ENCODE measurements around the genes ZNF728, ZNF91, ZNF681 and PLEKHF1.

- PRO-cap, result no peak
Observed at GRCh38 chr19:21506355-21506713, 932 bp downstream of the ZNF429 start.

DNA sequence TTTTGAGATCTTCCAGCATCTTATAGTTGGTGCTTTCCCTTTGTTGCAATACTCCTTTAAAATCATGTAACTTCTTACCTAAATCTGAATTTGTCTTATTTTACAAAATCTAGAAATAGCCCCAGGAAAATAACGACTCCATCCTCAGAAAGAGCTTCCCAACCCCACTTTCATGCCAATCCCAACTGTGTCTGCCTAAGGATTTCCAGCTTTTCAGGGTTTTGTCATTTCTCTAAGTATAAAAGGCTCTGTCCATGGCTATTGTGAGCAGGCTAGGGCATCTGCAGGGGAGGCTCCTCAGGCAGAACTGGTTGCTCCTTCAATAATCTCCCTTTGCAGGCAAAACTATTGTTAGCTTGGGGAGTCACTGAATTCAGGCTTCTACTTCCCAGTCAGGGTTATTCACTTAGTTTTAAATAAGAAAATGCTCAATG is 95.4 kb downstream of the ZNF429 start:
- PRO-cap, result no peak

DNA sequence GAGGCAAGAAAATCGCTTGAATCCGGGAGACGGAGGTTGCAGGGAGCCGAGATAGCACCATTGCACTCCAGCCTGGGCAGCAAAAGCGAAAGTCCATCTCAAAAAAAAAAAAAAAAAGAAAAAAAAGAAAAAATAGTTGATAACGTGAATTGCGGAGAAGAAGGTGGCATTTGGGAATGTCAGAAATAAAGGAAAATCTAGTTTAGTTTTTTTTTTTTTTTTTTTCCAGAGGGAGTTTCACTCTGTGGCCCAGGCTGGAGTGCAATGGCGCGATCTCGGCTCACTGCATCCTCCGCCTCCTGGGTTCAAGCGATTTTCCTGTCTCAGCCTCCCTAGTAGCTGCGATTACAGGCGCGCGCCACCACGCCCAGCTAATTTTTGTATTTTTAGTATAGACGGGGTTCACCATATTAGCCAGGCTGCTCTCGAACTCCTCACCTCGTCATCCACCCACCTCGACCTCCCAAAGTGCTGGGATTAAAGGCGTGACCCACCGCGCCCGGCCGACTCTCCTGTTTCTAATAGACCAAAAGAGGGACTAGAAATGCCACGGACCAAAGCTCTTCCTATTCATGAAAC is 743 bp downstream of the ZNF43 start:
- PRO-cap, result no peak

DNA sequence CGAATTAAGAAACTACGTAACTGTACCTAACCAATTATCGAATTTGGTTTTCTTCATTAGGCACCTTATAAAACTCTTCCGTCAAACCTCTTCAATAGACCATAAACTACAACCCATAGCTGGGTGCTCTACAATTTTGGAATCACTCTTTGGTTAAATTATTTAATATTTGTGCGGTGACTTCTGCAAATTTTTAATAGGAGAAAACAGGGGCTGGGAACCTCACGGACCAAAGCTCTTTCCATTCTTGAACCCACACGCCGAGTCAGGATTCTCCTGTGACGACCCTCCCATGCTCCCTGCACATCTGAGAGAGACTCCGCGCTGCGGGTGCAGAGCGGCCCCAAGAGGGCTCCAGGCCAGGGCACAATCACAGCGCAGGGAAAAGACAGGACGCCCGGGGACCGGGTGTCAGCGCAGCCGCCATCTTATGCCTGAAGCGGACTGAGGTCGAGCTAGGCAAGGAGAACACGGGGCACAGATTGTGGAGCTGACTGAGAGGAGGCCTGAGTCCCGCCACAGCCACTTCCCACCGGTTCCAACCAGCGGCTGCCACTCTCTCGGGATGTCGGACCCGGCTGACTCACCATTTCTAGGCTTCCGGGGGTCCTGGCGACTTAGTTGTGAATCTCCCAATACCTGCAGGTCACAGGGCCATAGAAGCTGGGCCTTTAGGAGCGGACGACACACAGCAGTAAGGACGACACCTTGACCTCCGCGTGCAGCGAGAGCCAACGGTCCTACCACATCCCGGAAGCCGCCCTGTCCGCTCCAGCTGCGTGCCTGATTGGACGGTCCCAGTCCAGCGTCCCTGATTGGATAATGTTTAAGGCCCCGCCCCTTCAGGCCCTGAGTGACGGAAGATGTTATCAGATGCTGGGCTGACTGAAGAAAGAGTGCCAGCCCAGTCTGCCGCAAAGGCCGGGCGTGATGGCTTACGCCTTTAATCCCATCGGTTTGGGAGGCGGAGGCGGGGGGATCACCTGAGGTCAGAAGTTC is at the start of gene ZNF728:
Gene ZNF728 (minus strand): TSS at position 736 of the 999 bp plus-strand sequence.
- PRO-cap, result no peak

DNA sequence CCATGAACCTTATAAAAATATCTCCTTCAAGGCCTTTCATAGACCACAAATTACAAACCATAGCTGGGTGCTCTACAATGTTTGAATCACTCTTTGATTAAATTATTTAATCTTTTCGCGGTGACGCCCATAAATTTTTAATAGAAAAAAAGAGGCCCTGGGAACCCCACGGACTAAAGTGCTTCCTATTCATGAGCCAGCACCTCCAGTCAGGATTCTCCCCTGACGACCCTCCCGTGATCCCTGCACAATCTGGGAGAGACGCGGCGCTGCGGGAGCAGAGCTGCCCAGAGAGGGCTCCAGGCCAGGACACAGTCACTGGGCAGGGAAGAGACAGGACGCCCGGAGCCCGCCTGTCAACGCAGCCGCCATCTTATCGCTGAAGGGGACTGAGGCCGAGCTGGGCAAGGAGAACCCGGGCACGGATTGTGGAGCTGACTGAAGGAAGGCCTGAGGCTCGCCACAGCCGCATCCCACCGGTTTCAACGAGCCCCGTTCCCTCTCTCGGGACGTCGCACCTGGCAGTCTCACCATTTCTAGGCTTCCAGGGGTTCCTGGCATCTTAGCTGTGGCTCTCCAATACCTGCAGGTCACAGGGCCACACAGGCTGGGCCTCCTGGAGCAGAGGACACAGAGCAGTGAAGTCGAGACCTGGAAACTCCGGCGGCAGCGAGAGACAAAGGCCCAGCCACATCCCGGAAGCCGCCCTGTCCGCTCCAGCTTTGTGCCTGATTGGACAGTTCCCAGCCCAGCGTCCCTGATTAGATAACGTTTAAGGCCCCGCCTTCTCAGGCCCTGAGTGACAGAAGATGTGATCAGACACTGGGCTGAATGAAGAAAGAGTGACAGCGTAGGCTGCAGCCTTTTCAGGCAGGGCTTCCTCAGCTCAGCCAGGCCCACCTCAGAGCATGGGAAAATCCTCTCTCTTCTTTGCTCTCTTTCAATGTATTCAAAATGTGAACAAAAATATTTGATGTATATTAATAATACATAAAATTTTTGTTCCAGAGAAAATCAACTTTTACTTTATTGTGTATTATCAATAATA is at the start of gene ZNF91:
Gene ZNF91 (minus strand): TSS at position 678 of the 1,048 bp plus-strand sequence.
- PRO-cap, result unidirectional peak, minus-strand start at position 678 of the sequence

DNA sequence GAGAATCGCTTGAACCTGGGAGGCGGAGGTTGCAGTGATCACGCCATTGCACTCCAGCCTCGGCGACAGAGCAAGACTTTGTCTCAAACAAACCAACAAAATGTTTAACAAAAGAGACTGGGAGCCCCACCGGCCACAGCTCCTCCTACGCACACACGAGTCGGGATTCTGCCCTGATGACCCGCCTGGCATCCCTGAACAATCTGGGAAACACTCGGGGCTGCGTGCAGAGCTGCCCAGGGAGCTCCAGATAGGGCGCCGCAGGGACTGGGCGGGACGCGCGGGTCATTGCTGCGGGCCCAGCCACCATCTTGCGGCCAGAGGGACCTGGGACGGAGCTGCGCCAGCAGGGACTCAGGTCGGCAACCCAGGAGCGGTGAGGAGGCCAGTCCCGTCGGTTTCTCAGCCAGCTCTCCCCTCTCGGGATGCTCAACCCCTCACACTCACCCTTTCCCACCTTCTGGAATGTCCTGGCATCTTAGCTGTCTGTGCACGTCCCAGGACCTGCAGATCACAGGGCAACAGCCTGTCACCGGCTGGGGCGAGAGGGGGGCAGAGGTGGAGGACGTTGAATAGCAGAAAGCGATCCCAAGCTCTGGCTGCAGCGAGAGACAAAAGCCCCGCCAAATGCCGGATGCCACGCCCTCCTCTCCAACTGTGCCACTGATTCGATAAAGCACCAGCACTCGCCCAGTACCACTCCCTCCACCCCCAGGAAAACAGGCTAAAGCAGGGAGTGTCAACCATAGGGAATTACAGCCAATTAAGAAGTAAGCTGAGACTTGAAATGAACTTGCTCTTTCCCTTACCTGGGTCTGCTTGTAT is 20.4 kb upstream of the ZNF91 start:
- PRO-cap, result no peak

GRCh38 chr19:23757982-23759217 is at the start of gene ZNF681:
ZNF681 (minus strand) TSS chr19:23758891.
- PRO-cap, result no peak

DNA sequence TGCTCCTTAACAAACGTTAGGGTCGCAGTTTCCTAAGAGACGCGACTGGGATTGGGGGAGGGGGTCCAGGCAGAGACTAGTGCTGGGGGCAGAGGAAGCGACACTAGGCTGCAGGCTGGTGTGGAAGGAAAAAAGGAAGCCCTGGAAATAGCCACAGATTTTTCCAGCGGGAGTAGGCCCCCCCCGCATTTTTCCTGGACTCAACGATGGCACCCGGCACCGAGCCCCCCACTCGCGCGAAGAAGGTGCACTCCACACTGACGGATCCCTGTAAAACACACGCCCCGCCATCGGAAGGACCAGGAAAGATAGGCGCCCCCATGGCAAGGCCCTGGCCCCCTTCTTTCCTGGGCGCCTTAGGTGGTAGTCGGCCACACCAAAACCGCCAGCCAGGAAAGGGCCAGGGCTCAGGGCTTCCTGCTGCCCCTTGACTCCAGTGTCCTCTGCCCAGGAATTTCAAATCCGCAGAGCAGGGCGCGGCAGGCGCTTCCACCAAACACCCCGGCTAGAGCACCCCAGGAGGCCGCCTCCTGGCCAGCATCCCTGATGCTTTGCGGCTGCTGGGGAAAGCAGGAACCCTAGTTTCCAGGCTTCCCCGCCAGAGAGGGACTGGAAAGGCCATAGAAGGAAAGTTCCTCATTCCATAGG is 57.4 kb downstream of the ZNF726 start:
- PRO-cap, result no peak

DNA sequence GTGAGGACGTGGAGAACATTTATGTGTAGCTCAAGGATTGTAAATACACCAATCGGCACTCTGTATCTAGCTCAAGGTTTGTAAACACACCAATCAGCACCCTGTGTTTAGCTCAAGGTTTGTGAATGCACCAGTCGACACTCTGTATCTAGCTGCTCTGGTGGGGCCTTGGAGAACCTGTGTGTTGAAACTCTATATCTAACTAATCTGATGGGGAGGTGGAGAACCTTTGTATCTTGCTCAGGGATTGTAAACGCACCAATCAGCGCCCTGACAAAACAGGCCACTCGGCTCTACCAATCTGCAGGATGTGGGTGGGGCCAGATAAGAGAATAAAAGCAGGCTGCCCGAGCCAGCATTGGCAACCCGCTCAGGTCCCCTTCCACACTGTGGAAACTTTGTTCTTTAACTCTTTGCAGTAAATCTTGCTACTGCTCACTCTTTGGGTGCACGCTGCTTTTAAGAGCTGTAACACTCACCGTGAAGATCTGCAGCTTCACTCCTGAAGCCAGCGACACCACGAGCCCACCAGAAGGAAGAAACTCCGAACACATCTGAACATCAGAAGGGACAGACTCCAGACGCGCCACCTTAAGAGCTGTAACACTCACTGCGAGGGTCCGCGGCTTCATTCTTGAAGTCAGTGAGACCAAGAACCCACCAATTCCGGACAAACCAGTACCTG is 44.8 kb upstream of the ZNF254 start:
- PRO-cap, result no peak

GRCh38 chr19:24179538-24179985 is 92.6 kb downstream of the ZNF254 start:
- PRO-cap, result no peak

DNA sequence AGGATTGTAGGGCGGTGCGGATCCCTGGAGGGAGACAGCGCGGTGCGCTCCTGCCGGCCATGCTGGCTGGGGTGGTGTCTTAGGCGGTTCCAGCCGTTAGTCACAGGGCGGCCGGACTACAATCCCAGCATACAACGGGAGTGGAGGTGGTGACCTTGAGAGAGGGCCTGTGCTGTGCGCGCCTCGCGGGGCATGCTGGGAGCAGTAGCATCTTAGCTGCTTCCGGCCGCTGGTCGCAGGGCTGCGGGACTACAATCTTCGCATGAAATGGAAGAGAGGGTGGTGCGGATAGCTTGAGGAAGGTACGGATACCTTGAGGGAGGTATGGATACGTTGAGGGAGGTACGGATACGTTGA is 1419.2 kb downstream of the UQCRFS1 start:
- PRO-cap, result no peak

GRCh38 chr19:27794178-27794879 is 1418.6 kb downstream of the UQCRFS1 start:
- PRO-cap, result no peak

DNA sequence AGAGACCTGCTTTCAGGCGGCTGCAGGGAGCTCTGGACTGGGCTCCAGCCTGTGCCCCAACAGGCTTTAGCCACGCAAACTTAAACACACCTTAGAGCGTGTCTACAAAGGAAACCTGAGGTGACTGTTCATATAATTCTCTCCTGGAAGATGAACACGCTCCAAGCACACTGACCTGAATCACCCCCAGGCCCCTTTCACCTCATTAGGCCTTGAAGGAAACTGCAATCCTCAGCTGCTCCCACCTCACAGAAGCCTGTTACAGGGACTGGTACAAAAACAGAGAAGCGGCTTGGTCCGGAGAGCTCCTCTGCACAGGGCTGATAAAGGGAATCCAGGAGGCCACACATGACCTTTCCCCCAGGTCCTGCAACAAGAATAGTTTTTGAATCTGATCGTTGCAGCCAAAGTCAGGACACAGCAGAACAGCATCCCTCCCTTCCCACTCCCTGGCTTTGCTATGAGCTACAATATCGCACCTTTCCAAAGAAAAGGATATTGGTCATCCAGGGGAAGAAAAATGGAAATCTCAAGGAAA is 666.8 kb downstream of the UQCRFS1 start:
- PRO-cap, result no peak

DNA sequence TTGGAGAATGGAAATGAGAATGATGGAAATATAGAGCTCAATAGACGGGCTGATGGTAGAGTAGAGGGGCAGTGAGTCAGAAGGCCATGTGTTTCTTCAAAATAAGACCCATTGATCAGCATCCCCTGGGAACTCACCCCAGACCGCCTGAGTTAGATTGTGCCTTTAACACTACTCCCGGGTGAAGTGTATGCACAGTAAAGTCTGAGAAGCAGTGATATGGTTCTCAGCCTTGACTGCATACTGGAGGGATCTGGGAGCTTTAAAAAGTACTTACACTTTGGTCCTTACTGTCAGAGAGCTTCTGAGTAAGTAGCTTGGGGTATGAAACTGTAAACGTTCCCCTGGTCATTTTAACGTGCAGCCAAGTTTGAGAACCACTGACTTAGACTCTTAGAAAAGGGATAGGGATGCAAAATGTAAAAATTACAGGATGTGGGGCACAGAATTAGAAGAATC is 609.0 kb downstream of the UQCRFS1 start:
- PRO-cap, result no peak

GRCh38 chr19:29099222-29099602 is 113.7 kb downstream of the UQCRFS1 start:
- PRO-cap, result no peak

DNA sequence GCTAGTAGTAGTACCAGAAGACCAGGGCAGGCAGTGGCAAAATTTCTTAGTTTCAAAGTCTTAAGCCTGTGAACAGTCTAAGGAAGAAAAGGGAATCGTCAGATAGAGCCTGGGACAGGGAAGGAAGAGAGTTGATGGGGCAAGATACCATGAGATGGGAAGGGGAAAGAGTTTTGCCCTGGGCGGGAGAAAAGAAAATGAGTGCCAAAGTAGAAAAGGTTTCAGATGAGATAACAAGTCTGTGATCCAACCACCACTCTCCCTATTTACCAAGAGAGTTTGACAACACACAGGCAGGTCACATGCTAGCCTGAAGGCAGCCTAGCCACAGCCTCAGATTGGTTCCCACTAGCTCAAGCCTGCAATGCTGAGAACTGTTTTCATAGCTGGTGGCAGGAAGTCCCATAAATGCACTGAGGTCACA is 18.7 kb upstream of the POP4 start:
- PRO-cap, result no peak

GRCh38 chr19:29605007-29606119 is 720 bp upstream of the POP4 start:
- PRO-cap, result no peak

GRCh38 chr19:29664567-29665777 is at the start of gene PLEKHF1:
PLEKHF1 (plus strand) TSS chr19:29665461.
- PRO-cap, result unidirectional peak, plus-strand start at chr19:29665456

DNA sequence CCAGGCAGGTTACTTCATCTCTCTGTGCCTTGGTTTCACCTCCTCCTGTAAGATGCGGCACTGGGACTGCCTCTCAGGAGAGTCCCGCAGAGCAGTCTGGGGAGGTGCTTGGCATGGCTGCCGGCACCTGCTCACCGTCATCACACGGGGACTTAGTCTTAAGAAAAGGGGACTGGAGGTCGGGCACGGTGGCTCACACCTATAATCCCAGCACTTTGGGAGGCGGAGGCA is 46.1 kb upstream of the C19orf12 start:
- PRO-cap, result no peak

- PRO-cap, result no peak
Observed at GRCh38 chr19:29844206-29844622, 32.4 kb downstream of the CCNE1 start.

Measured in peritoneum (tissue), 1 donor.